HTR-8/SVneo (cell line): ENCODE data around the gene GJC2.

GRCh38 chr1:228109578-228110594 lies 787 bp upstream of the MRPL55 start:
- RRBS = 5% methylated on average over 3 of the region's 29 CpGs

DNA sequence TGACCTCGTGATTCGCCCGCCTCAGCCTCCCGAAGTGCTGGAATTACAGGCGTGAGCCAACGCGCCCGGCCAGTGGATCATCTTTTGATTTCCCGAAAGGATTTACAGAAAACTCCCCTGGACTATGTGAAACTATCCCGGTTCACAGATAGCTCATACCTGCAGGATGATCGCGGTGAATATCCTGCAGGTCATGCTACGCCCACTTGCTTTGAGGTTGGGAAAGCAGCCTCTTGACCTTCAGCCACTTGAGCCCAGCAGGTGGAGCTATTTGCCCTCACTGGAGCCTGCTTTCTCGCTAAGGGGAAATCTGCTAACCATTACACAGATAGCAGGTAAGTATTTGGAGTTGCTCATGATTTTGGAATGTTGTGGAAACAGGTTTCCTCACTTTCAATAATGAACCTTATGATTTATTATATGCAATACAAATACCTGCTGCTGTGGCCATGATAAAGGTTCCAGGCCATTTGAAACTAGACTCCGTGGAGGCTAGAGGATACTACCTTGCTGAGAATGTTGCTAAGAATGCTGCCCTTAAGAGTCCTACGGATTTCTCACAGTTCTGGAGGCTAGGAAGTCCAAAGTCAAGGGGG lies 9.1 kb upstream of the GUK1 start:
- RRBS = 0% methylated on average over 3 of the region's 16 CpGs

- RRBS = no CpG with 5 or more reads among the region's 21 CpGs
These were observed 2.2 kb downstream of the GUK1 start for GRCh38 chr1:228142089-228142828.

DNA sequence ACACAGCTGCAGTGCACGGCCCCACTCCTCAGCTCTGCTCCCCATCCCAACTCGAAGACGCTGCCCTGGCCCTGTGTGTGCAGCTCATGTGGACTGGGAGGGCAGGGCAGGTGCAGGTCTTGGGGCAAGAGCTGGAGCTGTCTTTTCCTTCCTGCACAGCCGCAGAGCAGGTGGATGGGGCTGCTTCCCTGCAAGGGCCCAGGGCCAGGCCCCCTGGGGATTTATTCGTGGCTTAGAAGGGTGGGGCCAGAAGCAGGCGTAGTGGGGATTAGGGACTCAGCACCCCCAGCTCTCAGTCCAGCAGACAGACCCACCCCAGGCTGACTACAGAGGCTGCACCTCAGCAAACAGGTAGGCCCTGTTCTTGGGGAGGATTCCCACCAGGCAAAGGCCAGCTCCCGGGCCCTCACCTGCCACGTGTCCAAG lies 4.3 kb downstream of the GUK1 start:
- RRBS = no CpG with 5 or more reads among the region's 8 CpGs

GRCh38 chr1:228149327-228150351 lies at the start of gene GJC2:
TSS of gene GJC2 (plus strand) at chr1:228149930.
- RRBS = 74% methylated on average over 7 of the region's 24 CpGs

DNA sequence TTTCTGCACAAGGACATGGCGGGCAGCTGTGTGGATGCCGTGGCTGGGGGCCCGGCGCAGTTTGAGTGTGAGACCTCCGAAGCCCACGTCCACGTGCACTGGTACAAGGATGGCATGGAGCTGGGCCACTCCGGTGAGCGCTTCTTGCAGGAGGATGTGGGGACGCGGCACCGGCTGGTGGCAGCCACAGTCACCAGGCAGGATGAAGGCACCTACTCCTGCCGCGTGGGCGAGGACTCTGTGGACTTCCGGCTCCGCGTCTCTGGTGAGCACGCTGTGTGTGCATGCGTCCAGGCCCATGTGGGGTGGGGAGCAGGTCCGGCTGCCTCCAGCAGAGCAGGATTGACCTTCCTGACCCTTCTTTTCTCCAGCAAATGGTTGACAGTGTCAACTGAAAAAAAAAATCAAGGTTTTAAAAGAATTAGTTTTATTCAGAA lies 9.2 kb downstream of the OBSCN start:
- RRBS = 96% methylated on average over 15 of the region's 21 CpGs

DNA sequence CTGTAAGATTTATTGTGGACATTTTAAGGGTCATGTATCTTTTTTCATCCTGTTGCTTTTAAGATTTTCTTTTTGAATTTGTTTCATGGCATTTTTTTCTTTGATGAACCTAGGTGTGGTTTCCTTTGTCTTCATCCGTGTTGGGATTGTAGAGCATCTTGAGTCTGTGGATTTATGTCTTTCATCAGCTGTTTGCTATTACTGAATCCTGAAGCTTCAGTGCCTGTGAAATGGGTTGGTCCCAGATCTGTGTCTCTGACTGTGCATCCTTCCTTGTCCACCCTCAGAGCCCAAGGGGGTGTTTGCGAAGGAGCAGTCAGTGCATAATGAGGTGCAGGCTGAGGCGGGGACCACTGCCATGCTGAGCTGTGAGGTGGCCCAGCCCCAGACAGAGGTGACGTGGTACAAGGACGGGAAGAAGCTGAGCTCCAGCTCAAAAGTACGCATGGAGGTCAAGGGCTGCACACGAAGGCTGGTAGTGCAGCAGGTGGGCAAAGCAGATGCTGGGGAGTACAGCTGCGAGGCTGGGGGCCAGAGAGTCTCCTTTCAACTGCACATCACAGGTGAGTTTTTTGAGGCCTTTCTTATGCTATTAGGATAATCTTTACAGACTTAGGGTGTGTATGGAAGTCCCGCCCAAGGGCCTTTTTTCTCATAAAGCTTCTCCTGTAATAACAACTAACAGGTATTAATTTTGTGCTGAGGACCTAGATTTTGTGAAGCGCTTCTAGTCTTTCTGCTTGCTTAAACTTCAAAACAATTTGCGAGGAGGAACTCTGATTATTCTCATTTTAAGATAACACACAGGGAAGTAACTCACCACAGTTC lies 37.5 kb downstream of the OBSCN start:
- RRBS = no CpG with 5 or more reads among the region's 11 CpGs

- RRBS = no CpG with 5 or more reads among the region's 9 CpGs
These were observed 1.2 kb upstream of the TRIM11 start for GRCh38 chr1:228407746-228408308.

GRCh38 chr1:228459164-228459726 lies 1.3 kb downstream of the H2BC26 start:
- RRBS = 3% methylated on average over 9 of the region's 29 CpGs

- RRBS = 2% methylated on average over 5 of the region's 15 CpGs
These were observed 7.0 kb downstream of the H2BC26 start for GRCh38 chr1:228464780-228465337.

DNA sequence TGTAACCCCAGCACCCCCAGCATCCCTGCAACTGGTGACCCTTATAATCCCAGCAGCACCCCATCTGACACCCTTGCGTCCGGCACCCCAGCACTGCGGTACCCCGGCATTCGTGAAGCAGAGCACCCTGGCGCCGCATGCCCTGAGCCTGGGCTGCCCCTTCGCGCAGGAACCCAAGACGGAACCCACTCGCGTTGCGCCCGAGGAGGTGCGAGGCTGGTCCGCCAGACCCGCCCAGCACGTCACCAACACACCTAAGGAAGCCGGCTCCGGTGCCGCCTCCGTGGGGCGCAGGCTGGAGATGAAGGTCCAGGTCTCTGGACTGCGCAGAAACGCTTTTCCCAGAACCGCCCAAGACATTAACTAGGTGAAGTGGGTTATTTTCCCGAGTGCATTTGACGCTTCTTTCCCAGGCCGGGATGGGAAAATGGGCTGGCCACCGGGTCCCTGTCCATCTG lies 13.3 kb downstream of the H2BC26 start:
- RRBS = no CpG with 5 or more reads among the region's 30 CpGs

- RRBS = no CpG with 5 or more reads among the region's 10 CpGs
These were observed 50.7 kb upstream of the RHOU start for GRCh38 chr1:228684518-228685006.

- RRBS = 10% methylated on average over 28 of the region's 80 CpGs
These were observed 666 bp downstream of the RHOU start for GRCh38 chr1:228735748-228736542.

DNA sequence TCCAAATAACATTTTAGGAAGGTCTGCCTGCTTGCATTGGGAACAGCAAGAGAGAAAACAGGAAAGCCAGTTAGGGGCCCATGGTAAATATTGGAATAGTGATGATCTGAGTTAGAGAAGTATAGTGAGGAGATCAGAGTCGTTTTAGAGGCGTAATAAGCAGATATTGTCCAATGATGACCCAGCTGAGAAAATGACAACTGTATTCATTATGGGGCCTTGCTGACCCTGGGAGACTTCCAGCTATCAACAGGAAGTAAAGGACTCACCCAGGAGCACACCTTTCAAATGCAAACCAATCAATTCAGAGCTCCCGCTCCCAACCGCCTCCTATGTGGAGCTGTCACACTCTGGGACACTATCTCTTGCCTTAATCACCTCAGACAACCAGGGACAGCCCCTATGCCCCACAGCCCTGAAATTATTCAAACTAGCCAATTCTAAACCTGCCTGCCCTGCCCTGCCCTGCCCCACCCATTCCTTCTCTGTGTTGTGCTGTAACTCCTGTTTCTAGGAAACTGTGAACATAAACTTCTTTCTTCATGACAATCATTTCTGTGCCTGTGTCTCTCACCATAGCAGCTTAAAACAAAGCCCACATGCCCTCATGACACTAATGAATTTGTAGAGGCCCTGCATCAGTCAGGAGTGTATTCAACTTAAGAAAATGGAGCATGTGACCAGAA lies 74.2 kb downstream of the RHOU start:
- RRBS = no CpG with 5 or more reads among the region's 4 CpGs

DNA sequence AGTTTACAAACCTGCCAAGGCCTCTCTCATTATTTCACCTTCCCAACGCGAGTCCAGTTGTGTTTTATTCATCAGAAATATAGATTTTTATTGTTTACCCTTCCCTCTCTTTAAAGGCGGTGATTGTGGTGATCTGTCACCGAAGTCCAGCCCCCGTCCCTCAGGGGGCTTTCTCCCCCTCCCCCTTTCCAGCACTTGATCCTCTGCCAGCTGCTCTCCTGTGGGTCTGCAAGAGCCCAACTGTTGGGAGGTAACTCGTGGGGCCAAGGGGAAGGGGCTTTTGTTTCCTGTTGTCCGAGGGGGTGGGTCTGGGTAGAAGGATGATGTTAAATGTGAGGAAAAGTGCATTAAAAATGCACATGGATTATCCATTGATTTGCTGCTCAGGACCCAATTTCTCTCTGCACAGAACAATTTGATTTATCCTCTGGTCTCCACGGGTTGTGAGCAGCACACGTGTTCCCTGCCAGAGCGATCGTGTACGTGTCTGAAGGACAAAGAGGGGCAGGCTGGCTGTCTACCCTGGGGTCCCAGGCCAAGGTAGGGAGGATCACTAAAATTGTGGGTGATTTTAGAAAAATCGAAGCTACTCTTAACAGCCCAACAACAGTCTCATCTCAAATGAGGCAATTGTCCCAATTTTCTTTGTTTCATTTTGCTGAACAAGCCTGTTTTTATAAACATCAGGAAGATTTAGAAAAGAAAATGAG lies 176.1 kb downstream of the RHOU start:
- RRBS = no CpG with 5 or more reads among the region's 13 CpGs

DNA sequence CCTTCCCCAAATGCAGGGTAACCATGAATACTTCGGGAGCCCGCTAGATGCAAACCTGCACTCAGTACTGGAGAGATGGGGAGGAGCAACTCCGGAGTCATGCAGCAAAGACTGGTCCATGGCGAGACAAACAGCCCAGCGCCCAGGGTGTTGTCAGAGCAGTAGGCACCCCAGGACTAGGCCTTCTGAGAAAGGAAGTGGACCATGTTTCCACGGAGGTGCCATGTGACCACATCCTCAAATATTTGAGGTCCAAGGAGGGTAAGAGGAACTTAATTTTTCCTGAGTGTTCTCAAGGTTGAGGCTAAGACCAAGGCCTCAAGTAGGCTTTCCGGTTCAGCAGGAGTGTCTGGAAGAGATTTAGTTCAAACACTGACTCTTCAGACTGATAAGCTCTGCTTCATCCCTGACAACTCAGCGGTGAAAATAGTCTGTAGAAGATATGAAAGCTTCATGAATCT lies 186.2 kb downstream of the RHOU start:
- RRBS = no CpG with 5 or more reads among the region's 8 CpGs

- RRBS = no CpG with 5 or more reads among the region's 12 CpGs
These were observed 195.4 kb downstream of the RHOU start for GRCh38 chr1:228930508-228931182.

DNA sequence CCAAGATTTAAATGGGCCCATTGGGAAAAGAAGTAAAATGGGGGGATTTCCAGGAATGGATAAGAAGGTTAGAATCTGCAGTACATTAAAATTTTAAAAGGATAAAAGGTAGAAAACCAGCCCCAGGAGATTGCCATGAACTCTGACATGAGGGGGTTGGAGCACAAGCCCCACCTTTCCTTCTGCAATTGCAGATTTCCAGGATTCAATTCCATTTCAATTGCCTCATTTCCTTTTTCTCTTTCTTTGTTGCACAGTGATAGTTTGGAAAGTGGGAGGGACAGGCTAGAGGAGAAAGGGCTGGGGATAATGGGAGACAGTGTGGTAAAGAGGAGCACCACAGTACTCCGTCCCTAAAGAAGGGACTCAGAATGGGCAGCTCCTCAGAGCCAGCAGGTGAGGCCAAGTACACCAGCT lies 238.5 kb upstream of the RAB4A start:
- RRBS = no CpG with 5 or more reads among the region's 1 CpG

GRCh38 chr1:229102960-229103526 lies 167.9 kb upstream of the RAB4A start:
- RRBS = no CpG with 5 or more reads among the region's 2 CpGs

- RRBS = no CpG with 5 or more reads among the region's 9 CpGs
These were observed 106.1 kb upstream of the RAB4A start for GRCh38 chr1:229164777-229165334.